H4 (cell line): ENCODE measurements around the gene SPATA33.

GRCh38 chr16:89392827-89393557, 97.4 kb downstream of the ANKRD11 start:
- RAMPAGE, long total RNA, result no peak

DNA sequence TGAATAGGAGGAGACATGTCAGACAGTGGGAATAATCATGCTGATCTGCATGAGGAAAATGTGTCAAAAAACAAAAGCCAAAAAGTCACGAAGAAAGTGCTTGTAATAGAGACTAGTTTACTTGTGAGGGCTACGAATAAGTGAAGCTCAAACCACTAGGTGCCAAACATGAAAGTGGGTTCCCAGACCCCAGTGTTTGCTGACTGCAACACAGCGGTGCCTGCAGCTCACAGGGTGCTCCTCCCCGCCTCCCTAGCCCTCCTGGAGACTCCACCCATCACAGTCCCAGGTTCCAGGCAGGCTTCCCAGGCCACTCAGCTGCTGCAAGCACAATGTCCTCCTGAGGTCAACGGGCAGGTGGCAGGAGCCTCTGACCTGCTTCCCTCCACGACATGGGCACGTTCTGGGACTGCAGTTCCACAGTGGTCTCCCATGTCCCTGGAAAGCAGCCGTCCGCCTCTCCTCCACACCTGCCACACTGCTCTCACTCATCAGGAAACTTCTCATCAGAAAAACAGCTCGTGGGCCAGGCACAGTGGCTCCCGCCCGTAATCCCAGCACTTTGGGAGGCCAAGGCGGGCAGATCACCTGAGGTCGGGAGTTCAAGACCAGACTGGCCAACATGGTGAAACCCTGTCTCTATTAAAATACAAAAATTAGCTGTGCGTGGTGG, 96.4 kb downstream of the ANKRD11 start:
- RAMPAGE, long total RNA, result no peak

DNA sequence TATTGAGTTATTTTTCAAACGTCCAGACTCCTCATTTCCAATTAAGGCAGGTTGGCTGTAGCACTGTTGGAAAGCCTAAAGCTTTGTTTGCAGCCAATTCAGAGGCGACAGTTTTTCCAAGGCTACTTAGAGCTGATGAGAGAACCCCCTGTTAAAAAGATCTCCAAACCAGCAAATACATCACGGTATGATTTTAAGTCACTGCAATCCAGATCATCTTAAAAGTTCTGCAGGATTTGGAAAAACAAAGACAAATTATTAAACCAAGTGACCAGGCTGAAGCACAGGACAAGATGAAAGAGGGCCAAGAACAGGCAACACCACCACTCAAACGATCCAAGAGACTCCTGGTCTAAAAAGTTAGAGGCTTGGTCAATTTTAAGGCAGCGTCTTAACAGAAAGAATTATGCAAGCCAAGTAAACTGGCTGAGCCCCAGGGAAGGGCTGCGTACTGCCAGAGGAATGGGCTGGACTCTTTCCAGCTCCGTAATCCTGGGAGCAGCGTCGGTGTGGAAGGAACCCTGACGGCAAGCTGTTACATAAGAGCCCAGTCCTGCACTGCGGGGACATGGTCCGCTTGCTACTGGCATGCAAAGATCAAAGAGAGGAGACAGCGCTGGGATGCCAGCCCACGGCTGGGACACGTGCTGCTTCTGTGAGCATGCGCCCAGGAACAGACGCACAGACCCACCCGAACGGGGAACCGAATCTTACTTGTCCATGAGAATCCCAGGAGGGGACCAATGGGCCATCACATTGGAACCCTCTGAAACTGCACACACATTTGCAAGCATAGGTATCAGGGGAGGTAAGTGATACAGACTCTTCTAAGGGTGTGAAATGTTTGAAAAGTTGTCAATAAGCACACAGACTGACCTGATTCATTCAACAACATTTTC, 95.3 kb downstream of the ANKRD11 start:
- RAMPAGE, long total RNA, result no peak

GRCh38 chr16:89397297-89398112, 92.9 kb downstream of the ANKRD11 start:
- RAMPAGE, long total RNA, result no peak

DNA sequence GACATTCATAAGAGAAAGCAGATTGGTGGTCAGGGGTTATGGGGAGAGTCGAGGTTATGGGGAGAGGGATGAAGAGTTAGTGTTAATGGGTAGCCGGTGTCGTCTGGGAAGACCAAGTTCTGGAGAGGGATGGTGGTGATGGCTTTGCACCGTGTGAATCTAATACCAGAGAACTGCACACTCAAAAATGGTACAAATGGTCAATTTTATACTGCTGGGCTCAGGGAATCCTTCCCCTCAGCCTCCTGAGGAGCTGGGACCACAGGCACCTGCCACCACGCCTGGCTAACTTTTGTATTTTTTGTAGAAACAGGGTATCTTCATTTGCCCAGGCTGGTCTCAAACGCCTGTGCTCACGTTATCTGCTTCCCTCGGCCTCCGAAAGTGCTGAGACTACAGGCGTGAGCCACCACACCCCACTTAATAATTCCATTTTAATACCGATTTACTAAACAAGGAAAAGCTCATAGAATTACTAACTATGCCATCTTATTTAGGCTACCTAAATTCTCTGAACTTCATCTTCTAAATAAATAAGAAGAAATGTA, 29.1 kb downstream of the ANKRD11 start:
- RAMPAGE, long total RNA, result no peak

- RAMPAGE, long total RNA, result no peak
Observed at GRCh38 chr16:89505174-89505799, 2.9 kb upstream of the SPG7 start.

- RAMPAGE, long total RNA, result no peak
Observed at GRCh38 chr16:89523483-89524385, 15.5 kb downstream of the SPG7 start.

GRCh38 chr16:89531806-89532806, 23.9 kb downstream of the SPG7 start:
- RAMPAGE, long total RNA, result no peak

DNA sequence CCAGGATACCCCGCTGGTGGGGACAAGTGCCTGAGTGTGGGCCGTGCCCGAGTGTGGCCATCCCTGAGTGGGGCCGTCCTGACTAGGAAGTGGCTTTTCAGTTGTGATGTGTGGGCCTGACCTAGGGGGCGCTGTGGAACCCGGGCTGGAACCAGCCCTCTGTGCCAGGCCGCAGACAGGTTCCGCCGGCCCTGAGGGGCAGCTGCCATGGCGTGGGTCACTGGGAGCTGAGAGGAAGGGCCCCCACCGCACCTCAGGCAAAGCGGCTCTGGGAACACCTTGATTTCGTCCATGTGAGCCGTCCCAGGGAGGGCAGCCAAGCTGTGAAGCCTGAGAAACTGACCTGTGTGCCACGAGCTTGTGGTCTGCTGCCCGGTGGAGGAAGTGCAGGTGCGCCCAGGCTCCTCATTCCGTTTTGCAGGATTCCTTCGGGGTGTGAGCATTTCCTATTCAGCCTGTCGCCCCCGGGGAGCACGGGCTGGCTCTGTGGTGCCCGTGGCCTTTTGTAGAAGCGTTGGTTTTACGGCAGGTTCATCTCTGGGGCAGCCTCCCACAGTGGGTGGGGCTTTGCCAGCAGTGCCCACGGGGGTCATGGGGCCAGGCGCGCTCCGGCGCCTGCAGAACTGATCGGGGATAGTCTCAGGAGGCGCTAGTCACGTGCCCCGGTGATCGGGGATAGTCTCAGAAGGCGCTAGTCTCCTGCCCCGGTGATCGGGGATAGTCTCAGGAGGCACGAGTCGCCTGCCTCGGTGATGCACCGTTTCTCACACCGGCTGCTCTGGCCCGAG, 5.3 kb downstream of the RPL13 start:
- RAMPAGE, long total RNA, result no peak

DNA sequence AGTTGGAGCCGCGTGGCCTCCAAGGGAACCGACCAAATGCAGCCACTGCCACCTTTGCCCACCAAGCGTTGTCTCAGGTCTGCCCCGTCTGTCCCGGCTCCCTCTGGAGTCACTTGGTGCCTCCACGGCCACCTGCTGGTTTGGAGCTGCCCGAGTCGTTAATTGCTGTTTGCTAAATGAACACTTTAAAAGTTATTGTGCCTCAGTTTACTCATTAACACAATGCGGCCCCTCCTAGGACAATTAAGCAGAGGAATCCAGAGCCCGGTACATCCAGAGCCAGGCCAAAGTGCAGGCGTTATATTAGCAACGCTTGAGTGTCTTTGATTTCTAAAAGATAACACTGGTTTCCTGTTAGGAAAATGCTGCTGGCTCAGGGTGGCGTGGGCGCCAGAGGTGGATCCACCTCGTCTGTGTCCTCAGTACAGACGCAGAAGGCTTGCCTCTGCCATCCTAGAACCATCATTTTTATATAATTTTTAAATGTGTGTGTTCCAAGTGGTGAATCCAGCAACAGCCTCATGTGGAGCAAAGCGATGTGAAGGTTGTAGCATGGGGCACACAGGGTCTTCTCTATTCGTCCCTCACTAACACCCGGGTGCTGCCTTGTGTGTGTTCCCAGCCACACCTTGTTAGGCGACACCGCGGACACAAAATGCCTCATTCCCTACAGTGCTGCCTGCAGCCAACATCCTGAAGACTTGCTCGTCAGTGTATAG, 5.0 kb upstream of the DPEP1 start:
- RAMPAGE, long total RNA, result no peak

DNA sequence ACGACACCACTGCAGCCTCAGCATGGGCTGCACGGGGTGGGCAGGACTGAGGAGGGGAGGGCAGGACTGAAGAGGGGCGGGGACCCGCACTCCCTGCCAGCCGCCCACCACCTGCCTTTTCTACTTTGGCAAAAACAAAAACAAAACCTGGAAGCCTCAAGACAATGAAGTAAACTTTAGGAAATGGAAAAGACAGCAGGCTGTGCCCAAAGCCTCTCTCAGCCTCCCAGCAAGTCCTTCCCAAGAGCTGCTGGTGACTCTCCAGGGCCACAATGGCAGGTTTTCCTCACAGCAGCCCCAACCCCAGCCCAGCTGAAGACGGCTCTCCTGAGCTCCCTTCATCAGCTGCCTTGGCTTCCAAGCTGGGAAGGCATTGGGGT, 12.8 kb downstream of the CHMP1A start:
- RAMPAGE, long total RNA, result no peak

DNA sequence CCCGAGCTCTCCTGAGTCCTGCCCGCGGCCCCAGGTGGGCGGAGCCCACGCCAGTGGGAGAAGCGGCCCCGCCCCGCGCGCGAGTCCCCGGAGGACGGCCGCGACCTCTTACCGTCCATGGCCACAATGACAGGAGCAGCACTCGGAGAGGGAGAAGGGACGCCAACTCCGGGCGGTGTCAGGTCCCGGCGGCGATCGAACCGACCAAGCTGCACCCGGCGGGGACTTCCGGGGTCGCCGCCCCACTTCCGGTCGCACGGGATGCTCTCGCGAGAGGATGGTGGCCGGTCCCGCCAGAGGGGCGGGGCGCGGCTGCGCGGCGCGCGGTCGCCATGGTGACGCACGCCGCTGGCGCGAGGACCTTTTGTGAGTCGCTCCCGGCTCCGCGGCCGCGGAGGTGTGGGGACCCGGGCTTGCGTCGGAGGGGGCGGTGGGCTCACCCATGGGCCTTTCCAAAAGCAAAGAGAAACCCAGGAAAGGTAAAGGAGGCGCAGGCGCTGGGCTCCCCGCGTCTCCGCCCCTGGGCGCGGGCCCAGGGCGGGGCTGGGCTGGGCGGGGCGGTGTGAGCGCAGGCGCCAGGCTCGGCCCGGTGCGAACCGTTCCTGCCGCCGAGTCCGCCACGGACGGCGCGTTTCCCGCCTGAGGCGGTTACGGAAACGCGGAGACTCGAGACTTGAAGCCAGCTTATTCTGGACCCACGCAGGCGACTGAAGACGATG, at the start of gene SPATA33:
SPATA33 (plus strand) TSS at position 367 of the 719 bp plus-strand sequence.
- RAMPAGE, long total RNA, result start-site peak on the minus strand centred at position 221 of the sequence, 11 bp wide, 28 reads; start-site peak on the plus strand centred at position 592 of the sequence, 28 bp wide, 19 reads

- RAMPAGE, long total RNA, result no peak
Observed at GRCh38 chr16:89700806-89701327, 638 bp downstream of the SPATA2L start.

- RAMPAGE, long total RNA, result no peak
Observed at GRCh38 chr16:89854239-89854661, 19.1 kb upstream of the TCF25 start.

GRCh38 chr16:89858617-89859401, 14.6 kb upstream of the TCF25 start:
- RAMPAGE, long total RNA, result no peak

DNA sequence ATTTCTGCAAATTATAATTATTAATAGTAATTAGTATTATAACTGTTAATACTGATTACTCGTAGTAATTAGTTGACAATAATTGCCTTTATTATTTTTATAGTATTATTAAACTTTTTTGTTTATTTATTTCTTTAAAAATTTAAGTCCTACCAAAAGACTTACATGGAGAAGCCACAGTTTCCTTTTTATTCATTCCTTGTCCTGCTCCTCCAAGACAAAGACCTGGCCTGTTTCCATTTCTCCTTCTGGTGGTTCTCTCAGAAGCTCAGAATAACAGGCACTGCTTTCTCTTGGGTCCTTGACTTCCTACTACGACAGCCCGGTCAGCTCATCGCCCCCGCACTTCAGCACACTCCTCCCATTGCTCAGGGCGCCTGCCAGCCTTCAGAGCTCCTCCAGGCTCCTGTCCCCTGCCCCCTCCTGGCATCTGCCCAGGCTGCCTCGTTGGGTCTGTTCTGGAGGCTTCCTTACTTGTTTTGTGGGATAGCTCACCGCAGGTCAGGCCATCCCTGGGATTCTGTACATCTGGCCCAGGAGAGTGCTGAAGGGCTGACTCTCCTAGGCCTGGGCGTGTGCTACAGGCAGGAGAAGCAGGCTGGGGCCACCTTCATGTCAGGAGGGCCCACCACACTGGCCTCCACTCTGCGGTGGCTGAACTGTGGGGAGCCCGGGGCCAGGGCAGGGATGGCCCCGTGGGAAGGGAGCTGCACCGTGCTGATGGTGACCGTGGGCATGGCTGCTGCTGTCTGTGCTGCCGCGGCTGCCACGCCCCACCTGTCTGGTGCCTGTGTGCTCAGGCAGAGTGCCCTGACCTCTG, 17.6 kb downstream of the TCF25 start:
- RAMPAGE, long total RNA, result no peak

- RAMPAGE, long total RNA, result no peak
Observed at GRCh38 chr16:89957868-89958178, 9.3 kb downstream of the DEF8 start.

GRCh38 chr16:90047504-90048218, 25.2 kb downstream of the GAS8 start:
- RAMPAGE, long total RNA, result no peak